Heart left ventricle (tissue), 7 donors: ENCODE measurements around a stretch of chr1.

DNA sequence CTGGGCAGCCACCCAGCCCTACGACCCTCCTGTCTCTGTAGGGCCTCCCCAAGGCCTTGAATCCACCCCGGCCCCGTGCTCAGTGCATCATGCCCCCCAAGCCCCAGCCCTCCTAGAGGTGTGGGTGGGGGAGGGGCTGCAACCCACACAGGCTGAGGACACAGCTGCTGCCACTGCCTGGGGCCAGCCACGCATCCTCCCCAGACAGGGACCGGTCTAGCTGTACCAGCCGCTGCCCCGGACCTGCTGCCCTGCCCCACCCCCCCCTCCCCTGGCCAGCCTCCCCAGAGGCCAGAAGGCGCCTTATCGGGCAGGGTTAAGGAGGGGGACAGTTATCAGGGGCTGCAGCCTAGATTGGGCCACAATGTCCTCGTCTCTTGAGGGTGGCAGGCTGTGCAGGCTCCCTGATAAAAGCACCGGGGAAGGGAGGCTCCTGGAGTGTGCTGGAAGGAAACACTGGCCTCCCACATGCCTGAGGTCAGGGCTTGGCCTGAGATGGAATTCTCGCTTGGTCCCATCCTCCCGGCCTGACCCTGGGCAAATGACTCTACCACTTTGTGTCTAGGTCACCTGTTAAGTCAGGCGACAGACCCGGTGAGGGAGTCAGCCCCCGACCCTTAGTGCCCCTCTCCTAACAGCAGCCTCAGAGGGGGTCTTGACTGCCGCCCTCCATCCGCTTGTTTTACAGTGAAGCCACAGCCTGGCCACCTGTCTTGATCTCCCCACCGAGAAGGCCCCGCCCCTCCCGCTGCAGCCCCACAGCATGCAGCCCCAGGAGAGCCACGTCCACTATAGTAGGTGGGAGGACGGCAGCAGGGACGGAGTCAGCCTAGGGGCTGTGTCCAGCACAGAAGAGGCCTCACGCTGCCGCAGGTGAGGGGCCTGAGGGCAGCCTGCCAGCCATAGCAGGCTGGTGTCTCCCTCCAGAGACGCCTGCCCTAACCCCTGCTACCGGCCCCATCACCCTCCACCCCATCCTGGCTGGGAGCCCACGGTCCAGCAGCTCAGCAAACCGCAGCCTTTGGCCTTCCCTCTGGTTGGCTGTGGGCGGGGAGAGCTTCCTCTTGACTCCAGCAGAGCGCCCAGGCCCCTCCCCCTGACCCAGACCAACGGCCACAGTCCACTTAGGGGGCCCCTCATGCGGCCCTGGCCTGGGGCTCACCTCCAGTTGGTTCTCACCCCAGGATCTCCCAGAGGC is 2.5 kb downstream of the SMIM1 start:
- PRO-cap, 6 experiments = peak in 1 of 6 experiments; most common minus-strand start position 379 of the sequence (in 1)
- RAMPAGE, long total RNA, 2 experiments = no peak in any of the 2 experiments
- RRBS = 24% methylated on average over 5 of the region's 34 CpGs

GRCh38 chr1:3776878-3777661 is 4.5 kb downstream of the SMIM1 start:
- PRO-cap, 6 experiments = no peak in any of the 6 experiments
- RAMPAGE, long total RNA, 2 experiments = no peak in any of the 2 experiments
- RRBS = 71% methylated on average over 2 of the region's 15 CpGs

DNA sequence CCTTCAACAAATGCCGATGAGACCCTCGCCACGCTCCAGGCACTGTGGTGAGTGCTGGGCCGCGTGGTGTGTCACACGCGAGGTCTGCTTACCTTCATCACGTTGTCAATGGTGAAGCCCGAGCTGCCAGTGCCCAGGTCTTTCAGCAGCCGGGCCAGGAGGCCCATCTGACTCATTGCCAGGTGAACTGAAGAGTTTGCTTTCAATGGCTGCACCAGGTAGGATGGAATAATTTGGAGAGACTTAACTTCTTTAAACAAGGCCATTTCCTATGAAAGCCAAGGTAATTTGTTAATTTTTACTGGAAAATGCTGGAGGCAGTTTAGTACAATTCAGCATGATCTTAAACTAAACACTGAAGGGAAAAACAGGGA is 26.1 kb downstream of the CEP104 start:
- PRO-cap, 6 experiments = no peak in any of the 6 experiments
- RAMPAGE, long total RNA, 2 experiments = no peak in any of the 2 experiments
- RRBS = no CpG with 5 or more reads among the region's 10 CpGs

GRCh38 chr1:3836332-3836762 is 20.7 kb downstream of the CEP104 start:
- PRO-cap, 6 experiments = no peak in any of the 6 experiments
- RAMPAGE, long total RNA, 2 experiments = no peak in any of the 2 experiments
- RRBS = no CpG with 5 or more reads among the region's 12 CpGs

- PRO-cap, 6 experiments = no peak in any of the 6 experiments
- RAMPAGE, long total RNA, 2 experiments = no peak in any of the 2 experiments
- RRBS = no CpG with 5 or more reads among the region's 7 CpGs
These were observed 19.9 kb downstream of the C1orf174 start for GRCh38 chr1:3880124-3880570.

- PRO-cap, 6 experiments = no peak in any of the 6 experiments
- RAMPAGE, long total RNA, 2 experiments = no peak in any of the 2 experiments
- RRBS = no CpG with 5 or more reads among the region's 14 CpGs
These were observed 75.7 kb upstream of the C1orf174 start for GRCh38 chr1:3975752-3976207.

GRCh38 chr1:4484152-4484351 is 170.4 kb upstream of the AJAP1 start:
- PRO-cap, 6 experiments = no peak in any of the 6 experiments
- RAMPAGE, long total RNA, 2 experiments = no peak in any of the 2 experiments
- RRBS = no CpG with 5 or more reads among the region's 2 CpGs

DNA sequence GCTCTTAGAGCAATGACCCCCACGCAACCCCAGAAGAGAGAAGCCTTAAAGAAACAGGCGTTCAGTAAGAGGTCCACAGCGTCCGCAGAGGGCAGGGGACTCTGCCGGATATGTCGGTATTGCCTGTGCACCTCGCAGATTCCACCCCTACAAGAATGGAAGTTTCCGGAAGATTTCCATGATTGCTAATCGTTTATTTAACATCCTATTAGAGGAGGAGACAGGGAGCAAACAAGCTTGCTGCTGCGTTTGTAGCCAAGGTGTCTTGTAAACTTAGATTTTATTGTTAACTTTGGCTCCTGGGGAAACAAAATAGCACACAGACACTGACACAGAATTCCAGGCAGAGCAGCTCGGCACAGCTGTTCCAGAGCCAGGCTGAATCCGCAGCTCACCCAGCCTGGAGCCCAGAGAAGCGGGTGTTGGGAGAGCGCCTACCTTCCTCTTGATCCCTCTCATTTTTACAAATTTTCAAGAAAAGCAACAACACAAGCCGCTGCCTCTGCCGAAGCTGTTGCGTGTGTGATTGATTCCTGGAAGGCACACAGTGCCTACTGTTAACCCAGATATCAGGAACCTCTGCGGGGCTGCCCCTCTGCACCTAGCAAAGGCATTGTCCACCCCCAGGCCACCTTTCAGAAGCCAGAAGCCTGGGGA is 75.7 kb downstream of the AJAP1 start:
- PRO-cap, 6 experiments = no peak in any of the 6 experiments
- RAMPAGE, long total RNA, 2 experiments = no peak in any of the 2 experiments
- RRBS = 61% methylated on average over 4 of the region's 18 CpGs

GRCh38 chr1:4758636-4758986 is 104.2 kb downstream of the AJAP1 start:
- PRO-cap, 6 experiments = no peak in any of the 6 experiments
- RAMPAGE, long total RNA, 2 experiments = no peak in any of the 2 experiments
- RRBS = no CpG with 5 or more reads among the region's 9 CpGs

DNA sequence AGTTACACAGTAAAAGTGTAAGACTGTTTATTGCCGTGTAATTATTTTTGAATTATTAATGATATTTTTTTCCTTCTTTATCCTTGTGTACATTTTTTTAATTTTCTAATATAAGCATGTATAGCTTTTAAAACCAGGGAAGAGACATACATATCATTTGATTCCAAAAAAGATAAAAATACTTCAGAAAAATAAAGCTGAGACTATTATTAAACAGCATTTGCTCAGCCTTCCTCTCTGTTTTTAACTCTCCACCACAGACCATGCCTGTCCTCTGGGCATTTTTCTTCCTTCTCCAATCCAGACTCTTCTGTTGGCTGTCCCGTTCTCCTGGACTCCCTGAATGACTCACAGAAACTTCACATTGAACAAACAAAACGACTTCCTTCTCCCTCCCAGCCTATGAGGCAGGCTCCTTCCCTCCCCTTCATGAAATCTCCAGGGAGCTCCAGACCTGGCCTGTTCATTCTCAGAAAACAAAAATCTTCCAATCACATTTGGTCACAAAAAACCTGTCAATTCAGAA is 421.4 kb downstream of the NPHP4 start:
- PRO-cap, 6 experiments = no peak in any of the 6 experiments
- RAMPAGE, long total RNA, 2 experiments = no peak in any of the 2 experiments
- RRBS = no CpG with 5 or more reads among the region's 3 CpGs

GRCh38 chr1:6006870-6007293 is 14.7 kb upstream of the NPHP4 start:
- PRO-cap, 6 experiments = peak in 4 of 6 experiments; most common plus-strand start chr1:6007125 (in 3); most common minus-strand start chr1:6007045 (in 4)
- RAMPAGE, long total RNA, 2 experiments = no peak in any of the 2 experiments
- RRBS = no CpG with 5 or more reads among the region's 12 CpGs

DNA sequence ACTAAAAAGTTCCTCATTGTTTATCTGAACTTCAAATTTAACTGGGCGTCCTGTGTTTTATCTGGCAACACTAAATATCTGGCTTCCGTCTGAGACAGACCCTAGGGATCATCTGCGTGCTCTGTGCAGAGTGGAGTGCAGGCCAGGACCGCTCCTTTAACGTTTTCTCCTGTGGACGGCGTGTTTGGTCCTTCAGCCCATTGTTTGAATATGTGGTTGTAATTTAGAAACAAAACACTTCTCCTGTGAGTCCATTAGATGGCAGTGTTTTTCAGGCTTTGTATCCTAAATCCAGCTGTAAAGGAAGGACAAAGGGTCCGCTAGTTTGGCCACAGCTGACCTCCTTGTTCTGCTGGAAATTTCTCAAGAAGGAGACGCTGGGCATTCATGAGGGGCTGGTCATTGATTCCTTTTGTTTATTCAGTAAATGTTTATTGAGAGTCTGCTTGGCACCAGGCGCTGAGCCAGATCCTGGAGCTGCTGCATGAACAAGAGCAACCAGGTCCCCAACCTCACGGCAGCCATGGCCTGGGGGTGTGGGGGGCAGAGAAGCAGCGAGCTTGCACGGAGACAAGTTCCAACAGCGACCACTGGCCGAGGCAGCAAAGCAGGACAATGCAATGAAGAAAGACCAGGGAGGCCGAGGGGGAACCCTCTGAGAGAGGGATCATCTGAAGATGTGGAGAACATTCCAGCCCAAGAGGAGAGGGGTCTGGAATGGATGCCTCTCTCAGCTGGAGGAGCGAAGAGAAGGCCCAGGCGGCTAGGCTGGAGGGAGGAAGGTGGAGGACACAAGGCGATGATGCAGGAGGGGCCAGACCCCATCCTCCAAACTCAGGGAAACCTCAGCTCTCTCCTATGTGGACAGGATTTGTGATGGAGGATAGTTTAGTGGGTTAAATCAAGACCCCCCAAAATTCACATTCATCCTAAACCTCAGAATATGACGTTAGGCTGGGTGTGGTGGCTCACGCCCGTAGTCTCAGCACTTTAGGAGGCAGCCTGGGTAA is 7.5 kb downstream of the KCNAB2 start:
- PRO-cap, 6 experiments = no peak in any of the 6 experiments
- RAMPAGE, long total RNA, 2 experiments = no peak in any of the 2 experiments
- RRBS = no CpG with 5 or more reads among the region's 22 CpGs

- PRO-cap, 6 experiments = no peak in any of the 6 experiments
- RAMPAGE, long total RNA, 2 experiments = no peak in any of the 2 experiments
- RRBS = no CpG with 5 or more reads among the region's 15 CpGs
These were observed 3.2 kb upstream of the GPR153 start for GRCh38 chr1:6264073-6264596.

GRCh38 chr1:6334315-6334611 is 59.3 kb downstream of the ACOT7 start:
- PRO-cap, 6 experiments = peak in 1 of 6 experiments; most common plus-strand start chr1:6334433 (in 1)
- RAMPAGE, long total RNA, 2 experiments = no peak in any of the 2 experiments
- RRBS = no CpG with 5 or more reads among the region's 6 CpGs

- PRO-cap, 6 experiments = no peak in any of the 6 experiments
- RAMPAGE, long total RNA, 2 experiments = start-site peak on the minus strand in 1 of 2 experiments, at chr1:6385755-6385822 at its widest, 27 reads per replicate
- RRBS = 23% methylated on average over 7 of the region's 29 CpGs
These were observed 7.9 kb downstream of the ACOT7 start for GRCh38 chr1:6385336-6386339.

GRCh38 chr1:6417998-6418828 is 1.5 kb downstream of the HES2 start:
- PRO-cap, 6 experiments = no peak in any of the 6 experiments
- RAMPAGE, long total RNA, 2 experiments = no peak in any of the 2 experiments
- RRBS = no CpG with 5 or more reads among the region's 14 CpGs

GRCh38 chr1:6440227-6441233 is 16.0 kb downstream of the ESPN start:
- PRO-cap, 6 experiments = no peak in any of the 6 experiments
- RAMPAGE, long total RNA, 2 experiments = no peak in any of the 2 experiments
- RRBS = no CpG with 5 or more reads among the region's 103 CpGs

DNA sequence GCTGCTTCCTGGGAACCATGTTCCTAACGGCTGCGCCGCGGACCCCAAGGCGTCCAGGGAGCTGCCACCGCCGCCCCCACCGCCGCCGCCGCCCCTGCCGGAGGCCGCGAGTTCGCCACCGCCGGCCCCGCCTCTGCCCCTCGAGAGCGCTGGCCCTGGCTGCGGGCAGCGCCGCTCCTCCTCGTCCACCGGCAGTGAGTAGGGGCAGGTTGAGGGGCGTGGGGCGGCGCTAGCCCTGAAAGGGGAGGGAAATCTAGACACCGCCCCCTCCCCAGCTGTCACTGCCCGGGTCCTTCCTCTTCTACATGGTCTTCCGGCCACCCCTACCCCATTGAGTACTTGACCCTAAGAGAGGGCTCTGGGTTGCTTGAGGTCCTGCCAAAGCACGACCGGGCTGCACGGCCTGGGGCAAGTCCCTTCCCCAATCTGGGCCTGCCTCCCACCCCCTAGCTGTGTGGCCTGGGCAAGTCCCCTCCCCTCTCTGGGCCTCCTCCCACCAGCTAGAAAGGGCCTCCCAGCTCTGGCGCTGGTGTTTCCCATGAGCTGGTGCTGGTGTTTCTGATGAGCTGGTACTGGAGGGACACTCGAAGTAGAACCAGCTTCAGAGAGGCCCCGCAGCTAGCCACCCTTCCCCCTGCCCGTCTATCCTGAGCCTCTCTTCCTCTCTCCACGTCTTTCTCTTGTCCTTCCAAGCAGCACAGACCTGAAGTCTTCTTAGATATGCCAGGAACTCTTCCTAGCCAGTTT is 16.9 kb downstream of the TNFRSF25 start:
- PRO-cap, 6 experiments = no peak in any of the 6 experiments
- RAMPAGE, long total RNA, 2 experiments = no peak in any of the 2 experiments
- RRBS = no CpG with 5 or more reads among the region's 39 CpGs

- PRO-cap, 6 experiments = no peak in any of the 6 experiments
- RAMPAGE, long total RNA, 2 experiments = no peak in any of the 2 experiments
- RRBS = 68% methylated on average over 8 of the region's 35 CpGs
These were observed 14.3 kb downstream of the TNFRSF25 start for GRCh38 chr1:6451560-6452144.

GRCh38 chr1:6464202-6465016 is 1.6 kb downstream of the TNFRSF25 start:
- PRO-cap, 6 experiments = no peak in any of the 6 experiments
- RAMPAGE, long total RNA, 2 experiments = no peak in any of the 2 experiments
- RRBS = no CpG with 5 or more reads among the region's 15 CpGs